Lung (tissue), 4 donors: ENCODE measurements around the gene CDK5RAP2.

GRCh38 chr9:114372350-114372953 lies 15.3 kb downstream of the AKNA start:
- PRO-cap = no peak
- RAMPAGE, long total RNA = no peak
- RRBS = no CpG with 5 or more reads among the region's 10 CpGs

GRCh38 chr9:114377068-114377640 lies 10.6 kb downstream of the AKNA start:
- PRO-cap = no peak
- RAMPAGE, long total RNA = no peak
- RRBS = no CpG with 5 or more reads among the region's 9 CpGs

DNA sequence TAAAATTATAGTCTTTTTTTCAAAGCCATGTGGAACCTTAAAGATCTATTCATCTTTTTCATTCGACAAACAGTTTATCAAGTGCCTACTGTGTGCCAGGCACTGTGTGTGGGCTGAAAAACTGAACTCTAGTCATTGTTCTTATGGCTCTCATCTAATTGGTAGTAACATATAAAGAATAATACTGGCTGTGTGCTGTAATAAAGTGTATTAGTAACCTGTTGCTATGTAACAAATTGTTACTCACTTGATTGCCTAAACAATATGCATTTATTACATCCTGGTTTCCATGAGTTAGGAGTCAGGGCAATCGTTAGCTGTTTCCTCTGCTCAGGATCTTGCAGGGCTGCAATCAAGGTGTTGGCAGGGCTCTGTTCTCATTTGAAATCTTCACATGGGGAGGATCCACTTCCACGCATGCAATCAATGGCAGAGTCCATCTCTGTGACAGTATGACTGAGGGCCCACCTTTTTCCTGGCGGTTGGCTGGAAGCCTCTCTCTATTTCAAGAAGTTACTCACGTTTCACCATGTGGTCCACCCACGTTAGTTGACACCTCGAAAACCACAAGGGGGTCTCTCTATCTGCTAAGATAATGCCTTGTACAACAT lies 7.1 kb upstream of the WHRN start:
- PRO-cap = no peak
- RAMPAGE, long total RNA = no peak
- RRBS = no CpG with 5 or more reads among the region's 7 CpGs

GRCh38 chr9:114893039-114893599 lies 37.3 kb downstream of the TNFSF8 start:
- PRO-cap = no peak
- RAMPAGE, long total RNA = no peak
- RRBS = no CpG with 5 or more reads among the region's 1 CpG

- PRO-cap = no peak
- RAMPAGE, long total RNA = no peak
- RRBS = no CpG with 5 or more reads among the region's 3 CpGs
These were observed 2.4 kb downstream of the TNFSF8 start for GRCh38 chr9:114927970-114928472.

- PRO-cap = no peak
- RAMPAGE, long total RNA = no peak
- RRBS = no CpG with 5 or more reads among the region's 7 CpGs
These were observed 77.0 kb downstream of the TNC start for GRCh38 chr9:115040902-115041441.

DNA sequence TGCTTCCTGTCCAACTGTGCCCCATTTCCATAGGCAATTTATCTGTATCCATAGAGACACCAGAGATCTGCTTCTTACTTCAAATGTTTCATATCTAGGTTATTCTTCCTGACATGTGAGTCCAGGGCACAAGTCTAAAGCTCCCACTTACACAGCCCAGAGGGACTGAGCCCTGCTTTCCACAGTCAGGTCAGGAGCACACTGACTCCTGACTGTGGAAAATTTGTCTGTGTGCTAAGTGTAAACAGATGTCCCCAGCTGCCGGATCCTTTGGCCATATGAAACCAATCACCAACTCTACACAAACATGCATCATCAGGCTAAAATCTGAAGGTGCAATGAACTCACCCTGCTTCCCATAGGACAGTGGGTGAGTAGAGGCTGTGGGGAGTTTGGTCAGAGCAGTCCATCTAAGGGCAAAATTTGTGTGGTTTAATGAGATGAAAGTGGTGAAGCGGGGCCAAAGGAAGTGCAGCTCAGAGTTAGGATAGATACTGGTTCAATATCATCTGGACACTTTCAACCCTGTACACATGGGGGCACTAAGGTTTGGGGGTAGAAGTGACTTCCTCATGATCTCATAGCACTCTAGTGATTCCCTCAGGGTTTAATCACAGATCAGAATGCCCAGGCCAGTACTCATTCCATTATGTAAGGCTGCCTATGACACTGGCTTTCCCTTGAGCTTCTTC lies 85.3 kb upstream of the TNC start:
- PRO-cap = no peak
- RAMPAGE, long total RNA = no peak
- RRBS = no CpG with 5 or more reads among the region's 2 CpGs

GRCh38 chr9:115211796-115212298 lies 93.9 kb upstream of the TNC start:
- PRO-cap = no peak
- RAMPAGE, long total RNA = no peak
- RRBS = no CpG with 5 or more reads among the region's 1 CpG

- PRO-cap = no peak
- RAMPAGE, long total RNA = no peak
- RRBS = no CpG with 5 or more reads among the region's 12 CpGs
These were observed 480.8 kb upstream of the PAPPA start for GRCh38 chr9:115672335-115673647.

DNA sequence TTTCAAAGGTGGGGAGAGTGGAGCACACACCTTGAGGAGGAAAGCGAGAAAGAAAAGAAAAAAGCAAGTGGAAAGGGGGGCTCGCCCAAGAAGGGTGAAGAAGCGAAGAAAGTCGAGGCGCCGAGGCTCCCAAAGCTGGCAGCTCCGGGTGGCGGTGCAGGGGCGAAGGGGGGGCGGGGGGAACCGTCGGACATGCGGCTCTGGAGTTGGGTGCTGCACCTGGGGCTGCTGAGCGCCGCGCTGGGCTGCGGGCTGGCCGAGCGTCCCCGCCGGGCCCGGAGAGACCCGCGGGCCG lies 337 bp downstream of the PAPPA start:
- PRO-cap = no peak
- RAMPAGE, long total RNA = no peak
- RRBS = no CpG with 5 or more reads among the region's 25 CpGs

GRCh38 chr9:117415555-117416032 lies 737 bp upstream of the ASTN2 start:
- PRO-cap = no peak
- RAMPAGE, long total RNA = no peak
- RRBS = no CpG with 5 or more reads among the region's 11 CpGs

DNA sequence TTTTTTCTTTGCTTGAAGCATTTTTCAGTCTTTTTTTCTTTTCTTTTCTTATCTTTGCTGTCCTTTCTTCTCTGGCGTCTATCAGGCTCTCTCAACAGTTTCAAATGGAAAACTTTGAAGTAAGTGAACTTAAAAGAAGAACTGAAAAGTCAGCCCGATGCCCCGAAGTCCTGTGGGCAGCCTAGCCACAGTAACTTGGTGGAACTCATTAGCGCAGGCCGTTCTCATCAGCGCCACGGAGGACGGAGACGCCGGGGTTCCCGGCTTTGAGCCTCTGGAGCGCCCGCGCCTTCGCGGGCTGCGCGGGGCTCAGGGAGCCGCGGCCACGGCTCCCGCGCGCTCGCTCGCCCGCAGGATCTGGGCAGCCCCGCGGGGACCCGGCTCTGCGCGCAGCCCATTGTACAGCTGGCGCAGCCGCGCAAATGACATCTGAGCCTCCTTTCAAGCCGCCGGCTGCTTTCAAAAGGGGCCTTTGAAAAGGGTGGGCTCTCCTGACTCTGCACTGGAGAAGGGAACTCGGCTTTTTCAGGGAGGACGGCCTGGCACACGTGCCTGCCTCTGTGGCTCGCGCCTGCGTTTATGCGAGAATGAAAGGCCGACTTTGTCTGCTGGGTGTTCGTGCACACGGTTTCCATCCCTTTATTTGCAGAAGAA lies 40.7 kb downstream of the TLR4 start:
- PRO-cap = no peak
- RAMPAGE, long total RNA = no peak
- RRBS = 11% methylated on average over 17 of the region's 47 CpGs

GRCh38 chr9:118643104-118643694 lies 726.0 kb downstream of the BRINP1 start:
- PRO-cap = no peak
- RAMPAGE, long total RNA = no peak
- RRBS = no CpG with 5 or more reads among the region's 3 CpGs

DNA sequence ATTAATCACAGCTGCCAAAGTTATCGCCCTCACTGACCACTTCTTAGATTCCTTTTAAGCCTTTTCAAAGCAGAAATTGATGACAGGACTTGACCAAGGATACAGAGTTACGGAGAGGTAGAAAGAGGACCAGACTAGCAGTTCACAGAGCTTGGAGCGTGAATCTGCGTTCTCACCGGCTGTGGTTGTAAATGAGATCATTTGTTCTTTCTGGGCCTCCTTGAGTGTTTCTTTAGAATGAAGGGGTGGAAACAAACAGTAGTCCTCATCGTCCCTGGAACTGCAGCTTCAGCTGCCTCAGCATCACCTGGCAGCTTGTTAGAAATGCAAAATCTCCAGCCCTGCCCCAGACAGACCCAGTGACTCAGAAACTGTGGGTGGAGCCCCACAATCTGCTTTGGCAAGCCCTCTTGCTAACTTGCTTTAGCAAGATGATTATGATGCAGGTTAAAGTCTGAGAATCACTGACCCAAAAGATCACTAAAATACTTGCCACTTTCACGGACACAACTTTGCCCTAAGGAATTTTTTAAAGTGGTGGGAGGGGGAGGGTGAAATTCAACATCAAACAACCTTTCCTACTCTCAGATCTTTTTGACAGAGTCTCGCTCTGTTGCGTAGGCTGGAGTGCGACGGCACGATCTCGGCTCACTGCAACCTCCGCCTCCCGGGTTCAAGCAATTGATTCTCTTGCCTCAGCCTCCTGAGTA lies 86.1 kb downstream of the BRINP1 start:
- PRO-cap = no peak
- RAMPAGE, long total RNA = no peak
- RRBS = no CpG with 5 or more reads among the region's 15 CpGs

GRCh38 chr9:120464947-120465467 lies 115.0 kb downstream of the CDK5RAP2 start:
- PRO-cap = no peak
- RAMPAGE, long total RNA = no peak
- RRBS = no CpG with 5 or more reads among the region's 5 CpGs

- PRO-cap = no peak
- RAMPAGE, long total RNA = no peak
- RRBS = no CpG with 5 or more reads among the region's 3 CpGs
These were observed 88.7 kb downstream of the CDK5RAP2 start for GRCh38 chr9:120491203-120491667.

- PRO-cap = no peak
- RAMPAGE, long total RNA = no peak
- RRBS = no CpG with 5 or more reads among the region's 9 CpGs
These were observed 47.0 kb downstream of the CDK5RAP2 start for GRCh38 chr9:120532980-120533414.

- PRO-cap = bidirectional peak, plus-strand start at chr9:120580396, minus-strand start at chr9:120580159
- RAMPAGE, long total RNA = start-site peak on the minus strand at chr9:120579964-120580178, 57 and 38 reads in 2 replicates
- RRBS = 2% methylated on average over 15 of the region's 60 CpGs
These were observed at the start of gene CDK5RAP2 for GRCh38 chr9:120579266-120580554. Gene CDK5RAP2, minus strand, starts transcription at chr9:120580167.

DNA sequence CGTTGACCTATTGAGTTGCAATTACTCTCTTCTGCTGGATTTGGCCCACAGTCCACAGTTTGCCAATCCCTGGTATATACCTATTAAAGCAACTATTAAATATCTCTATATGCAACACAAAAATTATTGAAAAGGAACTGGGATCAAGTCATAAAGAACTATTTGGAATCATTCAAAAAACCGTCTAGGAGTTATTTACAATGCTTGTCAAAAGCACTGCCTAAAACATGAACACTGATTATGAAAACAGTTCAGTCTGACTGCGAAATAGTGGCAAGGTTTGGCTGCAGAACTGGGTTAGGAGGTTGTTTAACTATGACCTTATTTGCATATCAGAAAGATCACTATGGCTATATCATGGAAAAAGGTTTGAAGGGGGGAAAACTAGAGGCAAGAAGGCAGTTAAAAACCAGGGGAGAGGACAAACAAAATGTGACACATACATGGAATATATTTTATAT lies 12.0 kb downstream of the FBXW2 start:
- PRO-cap = no peak
- RAMPAGE, long total RNA = no peak
- RRBS = no CpG with 5 or more reads among the region's 3 CpGs

- PRO-cap = no peak
- RAMPAGE, long total RNA = no peak
- RRBS = 71% methylated on average over 2 of the region's 13 CpGs
These were observed 14.5 kb upstream of the PHF19 start for GRCh38 chr9:120891269-120892018.